OCI-LY7 (cell line): ENCODE data around the gene ACTR3.

GRCh38 chr2:113245683-113246663 lies 32.7 kb downstream of the PAX8 start:
- PRO-cap = no peak
- RAMPAGE, long total RNA = no peak

GRCh38 chr2:113317525-113317916 lies 38.8 kb upstream of the PAX8 start:
- PRO-cap = no peak
- RAMPAGE, long total RNA = no peak

- PRO-cap = no peak
- RAMPAGE, long total RNA = no peak
Measured at GRCh38 chr2:113700062-113700759, 56.2 kb downstream of the SLC35F5 start.

DNA sequence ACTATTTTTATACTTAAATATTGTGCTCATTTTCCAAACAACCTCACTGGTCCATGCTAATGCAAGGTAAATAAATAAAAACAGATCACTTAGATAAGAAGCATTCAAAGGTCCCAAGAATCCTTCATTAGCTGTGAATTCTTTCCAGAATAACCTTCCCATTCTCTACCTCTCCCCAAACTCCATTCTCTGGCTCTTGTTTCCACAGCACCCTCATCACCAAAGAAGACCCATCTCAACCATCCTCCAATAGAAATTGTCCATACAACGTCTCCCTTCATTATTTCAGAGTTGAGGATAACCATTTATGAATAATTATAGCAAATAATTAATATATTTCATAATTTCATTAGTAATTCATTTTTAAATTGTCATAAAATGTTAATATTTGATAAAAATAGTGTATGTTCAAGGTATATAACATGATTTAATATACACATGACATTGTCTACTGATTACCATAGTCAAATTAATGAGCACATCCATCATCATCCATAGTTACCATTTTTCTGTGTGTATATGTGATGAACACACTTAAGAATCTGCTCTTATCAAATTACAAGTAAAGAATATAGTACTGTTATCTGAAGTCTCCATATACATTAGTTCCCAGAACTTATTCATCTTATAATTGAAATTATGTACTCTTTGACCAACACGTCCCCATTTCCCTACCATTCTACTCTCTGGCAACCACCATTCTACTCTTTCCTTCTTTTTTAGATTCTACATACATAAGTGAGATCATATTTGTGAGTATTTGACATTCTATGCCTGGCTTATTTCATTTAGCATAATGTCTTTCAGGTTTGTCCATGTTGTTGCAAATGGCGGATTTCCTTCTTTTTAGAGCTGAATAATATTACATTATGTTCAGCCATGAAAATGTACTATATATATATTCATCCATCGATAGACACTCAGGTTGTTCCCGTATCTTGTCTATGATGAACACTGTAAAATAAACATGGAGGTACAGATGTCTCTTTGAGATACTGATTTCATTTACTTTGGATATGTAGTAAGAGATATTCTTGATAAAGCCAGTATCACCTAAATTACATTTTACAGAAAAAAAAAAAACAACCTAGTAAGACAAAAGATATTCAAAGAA lies 18.5 kb downstream of the SLC35F5 start:
- PRO-cap = no peak
- RAMPAGE, long total RNA = no peak

- PRO-cap = bidirectional peak, plus-strand start at chr2:113890131, minus-strand start at chr2:113889767
- RAMPAGE, long total RNA = start-site peak on the plus strand at chr2:113890055-113890156, 2,907 and 423 reads in 2 replicates
Measured at GRCh38 chr2:113889341-113890277, at the start of gene ACTR3. TSS of gene ACTR3 (plus strand) at chr2:113890089.

DNA sequence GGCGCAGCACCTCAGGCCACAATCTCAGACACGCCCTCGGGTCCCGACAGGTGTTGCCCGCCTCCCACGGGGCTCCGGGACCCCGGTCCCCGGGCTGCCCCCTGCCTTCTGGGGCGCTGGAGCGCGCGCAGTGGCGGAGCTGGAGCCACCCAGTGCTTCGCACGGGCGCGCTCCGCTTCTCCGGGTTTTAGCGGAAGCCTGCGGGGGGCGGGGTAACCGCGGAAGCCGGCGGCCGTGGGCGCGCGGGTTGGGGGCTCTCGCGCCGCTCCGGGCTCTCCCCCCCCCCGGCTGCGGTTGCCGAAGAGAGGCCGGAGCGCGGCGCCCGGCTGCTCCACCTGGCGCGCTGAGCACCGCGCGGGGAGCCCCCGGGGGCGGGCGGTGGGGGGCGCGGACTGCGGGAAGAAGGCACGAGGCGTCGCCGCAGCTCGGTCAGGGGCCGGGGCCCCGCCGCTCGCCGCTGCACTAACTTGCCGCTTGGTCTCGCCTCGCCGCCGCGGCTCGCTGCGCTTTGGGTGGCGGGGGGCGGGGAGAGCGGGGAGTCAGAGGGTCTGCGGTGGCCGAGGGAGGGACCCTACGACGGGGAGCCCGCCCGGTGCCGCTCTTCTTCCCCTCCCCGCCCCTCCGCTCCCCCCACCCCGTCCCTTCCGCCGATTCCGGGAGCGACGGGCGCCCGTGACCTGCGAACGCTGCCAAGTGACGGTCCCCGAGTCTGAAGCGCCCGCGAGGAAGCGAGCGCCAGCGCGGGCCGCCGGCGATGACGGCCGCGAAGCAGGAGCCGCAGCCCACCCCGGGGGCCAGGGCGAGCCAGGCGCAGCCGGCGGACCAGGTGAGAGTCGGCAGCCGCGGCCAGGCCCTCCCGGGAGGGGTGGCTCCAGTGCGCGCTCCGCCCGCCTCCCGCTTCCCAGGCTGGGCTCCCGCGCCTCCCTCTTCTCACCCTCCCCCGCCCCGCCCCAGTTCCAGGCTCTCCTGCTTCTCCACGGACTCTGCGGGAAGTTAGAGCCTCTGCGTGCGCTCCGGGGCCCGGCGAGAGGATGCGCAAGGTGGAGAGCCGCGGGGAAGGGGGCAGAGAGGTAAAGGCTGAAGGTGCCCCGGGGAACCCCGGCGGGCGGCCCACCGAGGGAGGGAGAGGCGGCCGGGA lies 719.1 kb downstream of the DPP10 start:
- PRO-cap = no peak
- RAMPAGE, long total RNA = no peak

GRCh38 chr2:117623145-117624104 lies 191.1 kb upstream of the DDX18 start:
- PRO-cap = no peak
- RAMPAGE, long total RNA = no peak

DNA sequence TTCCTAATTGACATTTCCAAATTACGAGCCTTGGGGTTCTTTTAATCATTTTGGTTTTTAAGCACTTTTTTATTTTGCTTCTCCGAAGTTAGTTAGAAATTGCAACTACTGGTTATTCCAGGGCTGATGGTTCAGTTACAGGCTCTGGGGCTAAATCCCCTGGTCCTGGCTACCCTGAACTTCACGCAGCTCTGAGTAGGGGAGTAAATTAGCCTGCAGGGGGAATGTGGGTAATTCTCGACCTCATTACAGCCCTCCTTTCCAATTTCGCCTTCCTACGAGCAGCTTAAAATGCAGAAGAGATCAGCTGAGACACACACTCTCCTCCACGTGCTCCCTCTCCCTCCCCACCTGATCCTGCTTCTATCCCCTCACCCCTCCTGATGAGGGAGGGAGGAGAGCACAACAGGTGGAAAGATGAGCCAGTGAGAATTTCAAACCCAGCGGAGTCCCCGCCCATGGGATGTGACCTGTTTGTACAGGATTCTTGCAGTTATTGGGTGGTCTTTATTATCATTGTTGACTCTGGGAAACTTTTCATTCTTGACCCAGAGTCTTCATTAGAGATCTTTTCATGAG lies 35.4 kb downstream of the DDX18 start:
- PRO-cap = no peak
- RAMPAGE, long total RNA = no peak

DNA sequence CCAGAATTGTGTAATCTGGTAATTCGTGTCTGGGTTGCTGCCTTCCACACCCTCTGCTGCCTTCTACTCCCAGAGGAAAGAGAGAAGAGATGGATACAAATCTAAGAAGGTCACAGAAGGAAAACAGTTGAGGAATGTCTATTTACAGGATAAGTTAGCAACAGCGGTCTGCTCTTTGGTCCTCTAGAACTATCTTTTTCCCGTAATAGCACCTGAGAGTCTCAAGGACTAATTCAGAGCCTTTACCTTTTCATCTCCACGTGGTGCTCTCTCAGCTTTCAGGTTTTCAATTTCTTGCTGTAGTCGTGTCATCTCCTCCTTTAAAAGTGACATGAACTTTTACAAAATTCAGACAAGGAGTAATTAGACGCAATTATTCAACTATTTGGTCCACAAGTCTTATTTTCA lies 67.3 kb downstream of the CCDC93 start:
- PRO-cap = no peak
- RAMPAGE, long total RNA = no peak

- PRO-cap = no peak
- RAMPAGE, long total RNA = no peak
Measured at GRCh38 chr2:117968627-117969296, 45.1 kb downstream of the CCDC93 start.

- PRO-cap = no peak
- RAMPAGE, long total RNA = no peak
Measured at GRCh38 chr2:118014347-118014835, 521 bp upstream of the CCDC93 start.

- PRO-cap = no peak
- RAMPAGE, long total RNA = no peak
Measured at GRCh38 chr2:118047293-118047834, 33.5 kb upstream of the CCDC93 start.

DNA sequence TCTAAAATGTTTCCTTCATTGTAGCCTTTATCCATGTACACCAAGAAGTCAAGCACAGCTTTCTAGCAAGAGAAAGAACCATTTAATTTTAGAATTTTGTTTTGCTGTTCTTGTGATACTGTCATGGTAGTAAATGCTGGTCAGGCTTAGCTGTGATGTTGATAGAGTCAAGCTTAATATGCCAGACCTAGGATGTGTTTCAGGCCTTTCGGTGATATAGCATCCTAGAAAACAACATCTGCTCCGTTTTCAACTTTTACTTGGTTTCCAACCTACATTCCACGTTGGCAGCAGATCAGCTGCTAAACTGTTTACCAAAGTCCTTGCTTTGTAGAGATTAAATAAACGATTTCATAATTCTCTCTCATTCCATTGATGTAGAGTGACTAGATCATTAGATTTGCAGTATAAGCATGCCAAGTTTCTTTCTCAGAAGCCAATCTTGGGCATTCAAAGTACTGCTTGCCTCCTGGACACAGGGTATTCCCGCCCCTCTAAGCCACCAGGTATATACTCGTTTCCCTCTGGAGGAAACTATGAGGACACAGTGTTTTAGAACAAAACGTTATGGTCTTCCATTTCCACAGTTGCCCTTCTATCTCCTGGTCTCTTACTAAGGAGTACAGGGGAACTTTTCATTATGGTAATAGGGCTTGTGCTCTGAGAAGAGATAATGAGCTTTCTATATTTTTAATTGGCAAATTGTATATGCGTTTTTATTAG lies 10.6 kb upstream of the INSIG2 start:
- PRO-cap = no peak
- RAMPAGE, long total RNA = no peak

DNA sequence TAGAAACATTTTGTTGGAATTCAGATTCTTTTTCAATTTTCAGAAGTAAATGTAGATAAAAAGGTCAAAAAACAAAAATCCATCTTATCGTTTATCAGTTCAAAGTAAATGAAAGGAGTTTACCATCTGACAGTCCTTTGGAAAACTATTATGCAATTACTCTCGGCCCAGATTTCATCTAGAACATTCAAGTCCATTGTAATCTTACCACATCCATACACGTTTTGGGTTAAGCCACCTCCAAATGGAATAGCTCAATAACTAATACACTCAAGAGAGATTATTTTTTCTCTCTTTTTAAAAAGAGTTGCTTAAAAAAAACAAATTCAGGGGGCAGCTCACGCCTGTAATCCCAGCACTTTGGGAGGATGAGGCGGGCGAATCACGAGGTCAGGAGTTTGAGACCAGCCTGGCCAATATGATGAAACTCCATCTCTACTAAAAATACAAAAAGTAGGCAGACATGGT lies 1.2 kb upstream of the INSIG2 start:
- PRO-cap = no peak
- RAMPAGE, long total RNA = no peak

- PRO-cap = no peak
- RAMPAGE, long total RNA = no peak
Measured at GRCh38 chr2:118642463-118642775, 205.0 kb downstream of the EN1 start.

DNA sequence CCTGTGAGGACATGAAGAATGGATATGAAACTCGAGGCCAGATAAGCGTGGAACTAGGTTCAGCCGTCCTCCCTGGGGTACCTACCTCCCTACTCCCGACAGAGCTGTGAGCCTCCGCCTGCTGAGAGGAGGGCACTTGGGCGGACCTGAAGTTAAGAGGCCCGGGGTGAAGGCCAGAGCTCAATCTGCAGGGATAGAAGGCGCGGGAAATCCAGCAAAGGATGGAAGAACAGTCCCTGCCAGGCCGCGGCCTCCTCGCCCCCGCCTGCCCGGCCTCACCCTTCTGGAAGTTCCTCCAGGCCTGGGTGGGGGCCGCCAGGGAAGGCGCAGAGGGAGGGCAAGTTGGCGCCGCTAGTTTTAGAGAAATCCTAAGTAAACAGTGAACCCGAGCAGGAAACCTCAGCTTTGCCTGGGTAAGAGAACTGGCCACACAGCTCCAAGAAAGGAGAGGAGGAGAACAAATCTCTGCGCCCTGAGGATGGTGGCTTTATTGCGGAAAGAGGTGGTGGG lies 13.0 kb downstream of the EN1 start:
- PRO-cap = no peak
- RAMPAGE, long total RNA = no peak

GRCh38 chr2:118974072-118974632 lies 32.2 kb downstream of the MARCO start:
- PRO-cap = no peak
- RAMPAGE, long total RNA = no peak

DNA sequence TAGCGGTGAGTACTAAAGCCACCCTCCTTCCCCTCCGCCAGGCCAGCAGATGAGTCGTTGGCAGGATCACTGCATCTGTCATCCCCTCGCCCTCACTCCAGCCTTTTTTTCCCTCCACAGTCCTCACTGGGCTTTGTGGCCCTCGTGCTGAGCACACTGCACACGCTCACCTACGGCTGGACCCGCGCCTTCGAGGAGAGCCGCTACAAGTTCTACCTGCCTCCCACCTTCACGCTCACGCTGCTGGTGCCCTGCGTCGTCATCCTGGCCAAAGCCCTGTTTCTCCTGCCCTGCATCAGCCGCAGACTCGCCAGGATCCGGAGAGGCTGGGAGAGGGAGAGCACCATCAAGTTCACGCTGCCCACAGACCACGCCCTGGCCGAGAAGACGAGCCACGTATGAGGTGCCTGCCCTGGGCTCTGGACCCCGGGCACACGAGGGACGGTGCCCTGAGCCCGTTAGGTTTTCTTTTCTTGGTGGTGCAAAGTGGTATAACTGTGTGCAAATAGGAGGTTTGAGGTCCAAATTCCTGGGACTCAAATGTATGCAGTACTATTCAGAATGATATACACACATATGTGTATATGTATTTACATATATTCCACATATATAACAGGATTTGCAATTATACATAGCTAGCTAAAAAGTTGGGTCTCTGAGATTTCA lies 39.4 kb downstream of the STEAP3 start:
- PRO-cap = no peak
- RAMPAGE, long total RNA = no peak

- PRO-cap = no peak
- RAMPAGE, long total RNA = no peak
Measured at GRCh38 chr2:119263645-119264322, 40.1 kb downstream of the STEAP3 start.

- PRO-cap = no peak
- RAMPAGE, long total RNA = no peak
Measured at GRCh38 chr2:119372066-119372628, 5.4 kb downstream of the DBI start.